Daoy (cell line): ENCODE data around the gene SGTA.

- RAMPAGE, long total RNA: no peak
Observed at GRCh38 chr19:2423597-2424560, 3.5 kb downstream of the TIMM13 start.

DNA sequence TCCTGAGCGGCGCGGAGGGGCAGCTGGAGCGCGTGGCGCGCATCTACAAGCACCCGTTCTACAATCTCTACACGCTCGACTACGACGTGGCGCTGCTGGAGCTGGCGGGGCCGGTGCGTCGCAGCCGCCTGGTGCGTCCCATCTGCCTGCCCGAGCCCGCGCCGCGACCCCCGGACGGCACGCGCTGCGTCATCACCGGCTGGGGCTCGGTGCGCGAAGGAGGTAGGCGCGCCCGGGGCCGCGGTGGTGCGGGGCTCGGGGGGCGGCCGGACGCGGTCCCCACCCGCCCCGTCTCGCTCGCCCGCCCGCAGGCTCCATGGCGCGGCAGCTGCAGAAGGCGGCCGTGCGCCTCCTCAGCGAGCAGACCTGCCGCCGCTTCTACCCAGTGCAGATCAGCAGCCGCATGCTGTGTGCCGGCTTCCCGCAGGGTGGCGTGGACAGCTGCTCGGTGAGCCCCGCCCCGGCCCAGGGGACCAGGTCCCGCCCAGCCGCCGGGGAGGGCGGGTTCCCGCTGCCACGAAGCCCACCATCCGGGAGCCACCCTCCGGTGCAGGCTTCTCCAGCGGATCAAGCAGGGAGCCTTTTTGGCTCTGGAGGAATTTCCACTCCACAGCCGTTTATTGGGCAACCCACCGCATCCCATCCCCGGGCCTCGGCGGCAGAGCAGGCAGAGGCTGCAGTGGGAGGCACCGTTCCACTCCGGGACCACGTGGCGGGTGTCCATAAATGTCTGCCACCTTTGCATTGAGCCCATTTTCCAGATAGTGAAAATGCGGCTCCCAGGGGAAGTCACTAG, 2.1 kb downstream of the TIMM13 start:
- RAMPAGE, long total RNA: no peak

- RAMPAGE, long total RNA: no peak
Observed at GRCh38 chr19:2607526-2608807, 94.5 kb downstream of the GNG7 start.

- RAMPAGE, long total RNA: no peak
Observed at GRCh38 chr19:2693826-2694137, 8.7 kb downstream of the GNG7 start.

DNA sequence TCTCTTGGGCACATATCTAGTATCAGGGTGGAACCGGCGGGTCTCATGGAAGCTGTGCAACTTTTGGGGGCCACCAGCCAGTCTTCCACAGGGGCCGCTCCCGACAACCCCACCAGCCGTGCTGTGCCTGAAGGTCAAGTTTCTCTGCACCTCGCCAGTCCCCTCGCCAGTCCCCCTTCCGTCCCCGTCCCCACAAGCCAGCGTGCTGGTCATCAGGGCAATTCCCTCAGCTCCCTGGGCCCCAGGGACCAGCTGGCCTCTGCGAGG, 16.3 kb downstream of the SGTA start:
- RAMPAGE, long total RNA: no peak

DNA sequence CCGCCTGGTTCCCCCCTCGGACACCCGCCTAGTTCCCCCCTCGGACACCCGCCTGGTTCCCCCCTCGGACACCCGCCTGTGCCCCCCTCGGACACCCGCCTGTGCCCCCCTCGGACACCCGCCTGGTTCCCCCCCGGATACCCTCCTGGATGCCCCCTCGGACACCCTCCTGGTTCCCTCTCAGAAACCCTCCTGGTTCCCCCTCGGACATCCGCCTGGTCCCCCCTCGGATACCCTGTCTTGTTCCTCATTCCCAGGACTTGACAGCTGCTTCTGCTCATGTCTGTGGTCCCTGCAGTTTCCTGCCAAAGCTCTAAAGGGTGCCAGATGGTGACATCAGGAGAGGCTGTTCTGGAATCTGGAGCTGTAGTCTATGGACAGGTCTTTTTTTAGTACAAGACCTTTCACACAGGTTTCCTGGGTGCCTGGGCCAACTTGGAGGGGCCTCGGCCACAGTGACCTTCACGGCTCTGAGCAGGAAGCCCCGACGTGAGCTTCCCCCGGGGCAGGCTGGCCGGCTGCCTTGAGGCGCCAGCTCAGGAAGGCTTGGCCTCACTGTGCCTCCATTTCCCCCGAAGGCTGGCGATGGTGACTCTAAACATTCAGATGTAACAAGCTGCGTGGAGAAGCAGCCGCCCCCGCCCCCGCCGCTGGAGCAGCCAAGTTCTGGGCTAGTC, 13.0 kb downstream of the SGTA start:
- RAMPAGE, long total RNA: no peak

DNA sequence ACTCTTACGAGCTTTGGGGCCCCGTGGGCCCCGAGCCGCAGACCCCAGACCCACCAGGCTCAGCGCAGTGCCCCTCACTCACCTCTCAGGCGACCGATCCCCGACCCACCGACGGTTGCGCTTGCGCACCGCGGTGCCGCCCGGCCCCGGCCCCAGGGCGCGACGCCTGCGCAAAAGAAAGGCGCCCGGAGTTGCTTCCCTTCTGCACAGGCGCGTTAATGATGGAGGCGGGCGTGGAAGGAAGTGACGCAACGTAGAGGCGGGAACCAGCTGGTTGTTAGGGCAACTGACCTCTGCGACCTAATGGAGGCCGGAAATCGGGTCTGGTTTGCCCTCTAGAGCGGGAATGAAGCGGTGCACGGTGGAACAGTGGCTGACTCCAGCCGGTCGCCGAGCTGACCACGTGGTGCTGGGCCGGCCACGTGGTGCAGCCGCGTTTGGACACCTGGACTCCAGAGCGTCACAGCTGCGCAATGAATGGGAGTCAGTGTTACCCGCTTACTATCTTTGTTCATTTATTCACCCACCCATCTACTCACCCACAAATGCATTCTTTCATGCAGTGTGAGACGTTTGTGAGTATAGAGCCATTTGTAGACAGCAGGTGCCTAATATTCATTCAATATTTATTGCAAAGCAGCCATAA, at the start of gene SGTA:
TSS of gene SGTA (minus strand) at position 123 of the 646 bp plus-strand sequence.
- RAMPAGE, long total RNA: start-site peak on the minus strand centred at position 125 of the sequence, 47 bp wide, 337 and 117 reads in 2 replicates

DNA sequence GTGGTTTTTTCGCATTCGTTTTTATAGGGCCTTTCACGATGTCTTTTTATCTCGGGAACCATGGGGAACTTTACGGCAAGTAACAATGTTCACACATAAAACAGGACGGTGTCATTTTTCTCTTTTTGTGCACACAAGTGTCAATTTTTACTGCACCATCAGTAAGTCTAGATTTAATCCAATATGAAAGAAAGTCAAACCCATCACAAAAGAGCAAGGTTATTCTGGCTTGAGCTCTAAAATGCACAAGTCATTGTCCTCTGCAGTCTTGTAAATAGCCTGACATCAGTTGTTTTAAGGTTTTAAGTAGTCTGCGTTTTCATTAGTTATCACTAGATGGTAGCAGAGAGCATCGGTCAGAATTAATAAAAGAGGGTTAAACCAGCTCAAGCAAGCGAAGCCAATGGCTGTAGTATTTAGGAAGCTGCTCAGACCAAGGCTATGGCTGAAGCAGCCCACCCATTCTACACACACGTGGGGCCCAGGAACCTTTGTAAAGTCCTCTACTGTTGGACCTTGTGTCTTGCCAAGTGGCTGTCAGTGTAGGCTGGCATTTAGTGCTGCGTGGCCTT, 13.4 kb upstream of the ZNF57 start:
- RAMPAGE, long total RNA: no peak

- RAMPAGE, long total RNA: no peak
Observed at GRCh38 chr19:2970156-2970458, 7.3 kb upstream of the TLE6 start.

DNA sequence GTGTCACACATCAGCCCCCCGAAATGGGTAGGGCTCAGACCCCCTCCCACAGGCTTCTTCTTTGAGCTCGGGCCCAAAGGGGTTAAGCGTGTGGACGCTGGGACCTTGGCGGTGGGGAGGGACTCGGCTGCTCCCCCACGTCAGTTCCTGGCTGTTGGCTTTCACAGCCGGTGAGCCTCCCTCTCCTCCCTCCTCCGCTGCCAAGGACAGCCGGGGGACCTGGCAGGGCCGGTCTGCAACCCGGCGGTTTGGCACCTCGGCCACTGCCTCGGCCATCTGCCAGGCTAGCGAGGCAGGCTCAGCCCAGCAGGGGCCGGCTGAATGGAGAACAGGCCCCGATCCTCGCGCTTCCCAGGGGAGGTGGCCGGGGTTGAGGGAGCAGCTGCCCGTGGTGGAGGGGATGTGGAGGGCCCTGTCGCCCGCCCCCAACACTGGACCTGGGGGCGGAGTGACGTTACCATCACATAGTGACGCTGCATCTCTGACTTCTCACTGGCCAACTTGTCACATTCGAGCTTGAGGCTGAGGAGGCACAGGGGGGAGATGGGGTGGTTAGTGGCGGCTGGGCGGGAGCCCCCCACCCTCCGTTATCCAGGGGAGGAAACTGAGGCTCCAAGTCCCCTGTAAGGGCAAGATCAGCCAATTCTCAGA, 4.9 kb downstream of the TLE5 start:
- RAMPAGE, long total RNA: no peak

- RAMPAGE, long total RNA: no peak
Observed at GRCh38 chr19:3065437-3066160, 3.3 kb upstream of the TLE5 start.

GRCh38 chr19:3095458-3096463, 1.6 kb downstream of the GNA11 start:
- RAMPAGE, long total RNA: no peak

DNA sequence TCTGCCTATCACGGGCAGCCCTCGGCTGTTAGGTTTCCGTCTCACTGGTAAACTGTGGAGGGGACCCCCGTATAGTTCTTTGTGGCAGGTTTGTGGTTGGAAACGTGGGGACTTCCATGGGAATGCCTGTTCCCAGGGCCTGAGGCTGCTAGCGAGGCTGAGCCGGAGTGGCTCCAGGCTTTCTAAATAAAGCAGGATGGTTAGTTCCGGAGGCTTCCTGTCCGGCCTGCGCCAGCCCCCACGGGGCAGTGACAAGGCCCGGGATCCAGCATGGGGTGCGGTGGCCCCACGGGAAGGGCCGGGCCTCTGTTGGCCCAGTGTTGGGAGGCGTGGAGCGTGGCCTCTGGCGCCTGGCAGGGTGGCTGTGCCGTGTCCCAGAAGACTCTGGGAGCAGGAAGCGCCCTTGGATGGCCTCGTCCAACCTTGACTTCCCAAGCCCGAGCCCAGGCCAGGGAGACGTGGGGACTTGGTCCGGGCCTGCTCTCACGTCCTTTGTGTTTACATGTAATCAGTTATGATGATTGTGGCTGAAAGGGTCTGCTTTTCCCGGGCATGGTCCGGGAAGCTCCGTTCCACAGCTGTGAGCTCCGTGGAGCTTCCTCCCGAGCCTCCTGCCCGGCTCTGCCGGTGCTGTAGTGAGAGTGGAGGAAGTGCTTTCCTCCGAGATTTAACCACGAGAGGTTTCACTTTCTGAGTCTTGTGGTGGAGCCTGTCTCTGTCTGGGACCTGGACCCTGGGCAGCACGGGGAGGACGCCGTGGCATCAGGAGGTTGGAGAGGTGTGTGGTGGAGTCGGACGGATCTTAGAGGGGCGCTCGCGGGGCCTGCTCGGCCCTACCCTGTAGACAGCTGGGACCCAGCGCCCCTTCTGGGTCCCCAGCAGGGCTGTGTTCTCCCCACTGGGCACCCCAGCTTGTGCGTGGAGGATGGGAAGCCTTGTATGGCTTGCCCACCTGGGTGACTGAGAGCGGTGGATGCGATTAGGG, 4.5 kb downstream of the GNA11 start:
- RAMPAGE, long total RNA: no peak

DNA sequence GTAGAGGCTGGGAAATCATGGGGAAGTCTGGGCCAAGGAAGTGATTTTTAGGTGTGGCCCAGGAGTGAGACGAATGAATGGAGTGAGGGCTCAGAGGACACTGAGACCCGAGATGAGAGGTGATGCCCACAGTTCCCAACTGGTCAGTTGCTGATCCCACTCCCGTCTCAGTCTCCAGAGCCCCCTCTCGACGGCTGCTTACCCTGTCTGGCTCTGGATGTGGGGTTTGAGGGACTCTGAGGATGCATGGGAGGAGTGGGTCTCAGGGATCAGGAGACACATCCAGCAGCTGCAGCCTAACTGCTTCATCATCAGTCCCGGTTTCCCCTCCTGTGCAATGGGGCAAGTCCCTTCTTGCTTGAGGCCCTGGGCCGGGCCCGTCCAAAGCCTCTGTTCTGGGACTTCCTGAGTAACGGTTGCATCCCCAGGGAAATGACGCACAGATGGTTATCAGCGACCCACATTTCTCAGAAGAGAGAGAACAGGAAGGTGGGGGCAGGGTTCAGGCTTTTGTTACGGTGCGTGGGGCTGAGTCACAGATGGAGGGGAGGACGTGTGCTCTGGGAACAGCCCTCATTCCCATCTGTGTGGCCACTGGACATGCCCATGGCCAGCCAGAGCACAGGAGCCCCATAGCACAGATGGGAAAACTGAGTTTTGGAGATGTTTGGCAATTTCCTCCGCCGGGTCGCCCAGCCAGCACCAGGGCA, 19.1 kb downstream of the GNA15 start:
- RAMPAGE, long total RNA: no peak

DNA sequence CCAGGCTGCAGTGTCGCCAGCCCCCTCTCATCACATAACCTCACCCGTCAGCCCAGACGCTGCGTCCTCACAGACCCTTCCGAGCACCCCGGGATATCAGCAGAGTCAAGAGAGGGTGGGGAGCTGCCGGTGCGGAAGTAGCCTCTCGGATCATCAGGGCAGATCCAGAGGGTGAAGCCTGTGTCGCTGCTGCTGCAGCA, 10.8 kb downstream of the NCLN start:
- RAMPAGE, long total RNA: no peak

- RAMPAGE, long total RNA: no peak
Observed at GRCh38 chr19:3284602-3285630, 60.5 kb downstream of the CELF5 start.

GRCh38 chr19:3343882-3344649, 22.3 kb upstream of the NFIC start:
- RAMPAGE, long total RNA: no peak

DNA sequence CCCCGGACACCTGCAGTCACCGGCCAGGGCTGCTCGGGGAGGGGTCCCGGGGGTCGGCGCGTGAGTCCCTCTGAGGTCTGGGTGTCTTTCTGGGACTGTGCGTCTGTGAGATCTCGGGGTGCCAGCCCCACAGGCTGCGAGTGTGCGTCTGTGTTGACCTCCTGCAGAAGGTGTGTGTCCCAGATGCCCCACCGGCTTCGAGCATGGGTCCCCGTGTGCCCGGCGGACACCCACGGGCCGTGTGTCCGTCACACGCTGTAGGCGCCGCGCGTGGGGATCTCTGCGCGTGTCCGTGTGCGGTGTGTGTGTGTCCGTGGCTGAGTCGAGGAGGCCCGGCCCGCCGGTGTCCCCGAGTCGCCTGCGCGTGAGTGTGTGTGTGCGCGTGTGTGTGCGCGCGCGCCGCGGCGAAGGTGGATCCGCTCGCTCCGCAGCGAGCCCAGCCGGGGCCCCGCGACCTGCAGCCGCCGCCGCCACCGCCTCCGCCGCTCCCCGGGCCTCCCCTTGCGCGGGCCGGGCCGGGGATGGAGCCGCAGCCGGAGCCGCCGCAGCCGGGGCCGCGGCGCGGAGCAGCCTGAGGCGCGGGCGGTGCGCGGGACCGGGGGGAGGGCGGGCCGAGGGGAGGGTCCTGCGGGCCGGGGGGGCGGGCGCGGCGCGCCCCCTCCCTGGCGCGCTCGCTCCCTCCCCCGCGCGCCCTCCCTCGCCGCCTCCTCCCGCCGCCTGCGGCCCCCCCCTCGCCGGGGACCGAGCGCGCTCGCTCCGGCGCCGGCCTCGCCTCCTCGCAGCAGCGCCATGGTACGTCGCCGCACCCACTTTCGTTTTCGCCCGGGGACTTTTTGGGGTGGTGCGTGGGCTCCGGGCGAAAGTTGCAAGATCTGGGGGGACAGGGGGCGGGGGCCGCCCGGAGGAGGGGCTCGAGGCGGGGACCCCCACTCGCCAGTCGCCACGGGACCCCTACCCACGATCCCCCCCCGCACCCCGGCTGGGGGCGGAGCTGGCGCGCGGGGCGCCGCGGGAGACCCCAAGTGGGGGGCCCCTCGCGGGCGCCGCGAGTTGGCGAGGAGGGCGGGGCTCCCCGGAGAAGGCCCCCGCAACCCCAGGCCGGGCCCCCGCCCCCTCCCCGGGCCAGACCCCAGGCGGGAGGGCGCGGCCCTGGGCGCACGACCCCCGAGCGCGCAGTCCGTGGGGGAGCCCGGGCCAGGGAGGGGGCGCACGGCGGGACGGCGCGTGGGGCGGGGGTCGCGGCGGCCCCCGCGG, 7.1 kb upstream of the NFIC start:
- RAMPAGE, long total RNA: no peak

- RAMPAGE, long total RNA: no peak
Observed at GRCh38 chr19:3361499-3362034, 4.8 kb upstream of the NFIC start.

DNA sequence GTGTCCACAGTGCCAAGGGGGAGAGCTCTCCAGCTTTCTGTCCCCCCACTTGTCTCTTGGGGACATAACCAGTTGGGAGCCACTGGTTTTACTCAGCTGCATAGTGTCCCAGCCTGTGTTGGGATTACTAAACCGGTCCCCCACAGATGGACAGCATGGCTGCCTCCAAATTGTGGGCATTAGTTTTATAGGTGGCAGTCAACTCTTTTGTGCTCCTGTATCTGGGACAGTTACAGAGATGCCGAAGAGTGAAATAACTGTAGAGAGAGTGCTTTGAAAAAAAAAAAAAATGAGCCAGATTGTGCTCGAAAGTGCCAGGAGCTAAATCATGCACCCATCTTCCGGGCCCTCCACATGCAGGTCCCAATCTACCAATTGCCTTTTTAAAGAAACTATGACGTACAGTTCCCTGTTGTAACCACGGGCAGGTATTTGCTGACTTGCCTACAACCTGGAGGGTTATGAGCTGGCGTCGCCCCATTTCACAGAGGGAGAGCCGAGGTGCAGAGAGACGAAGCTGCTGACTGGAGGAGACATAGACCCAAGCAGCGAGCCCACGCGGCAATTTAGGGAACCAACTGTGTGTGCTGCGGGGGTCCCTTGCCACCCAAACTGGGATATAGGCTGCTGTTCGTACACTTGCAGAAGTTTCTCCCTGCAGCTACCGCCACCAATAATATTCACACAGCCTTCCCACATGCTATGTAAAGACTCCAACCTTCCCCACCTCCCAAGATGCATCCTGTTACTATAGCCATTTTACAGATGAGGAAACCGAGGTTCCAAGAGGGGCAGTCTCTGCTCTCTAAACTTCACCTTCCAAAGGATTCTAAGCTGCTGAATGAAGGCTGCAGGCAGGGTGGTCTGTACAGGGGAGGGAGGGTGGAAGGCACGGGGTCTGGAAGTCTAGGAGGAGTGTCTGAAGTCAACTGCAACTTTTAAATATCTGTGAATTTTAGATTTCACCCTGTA, 2.2 kb upstream of the NFIC start:
- RAMPAGE, long total RNA: no peak